ENCODE measurements around a stretch of chr18.

GRCh38 chr18:75916012-75916731 lies 488.7 kb upstream of the SMIM21 start:
- PRO-cap: no peak
- RAMPAGE, long total RNA, 2 experiments: no peak in any of the 2 experiments

- PRO-cap: no peak
- RAMPAGE, long total RNA, 2 experiments: no peak in any of the 2 experiments
Observed at GRCh38 chr18:76409852-76410620, 85.0 kb downstream of the ZNF516 start.

DNA sequence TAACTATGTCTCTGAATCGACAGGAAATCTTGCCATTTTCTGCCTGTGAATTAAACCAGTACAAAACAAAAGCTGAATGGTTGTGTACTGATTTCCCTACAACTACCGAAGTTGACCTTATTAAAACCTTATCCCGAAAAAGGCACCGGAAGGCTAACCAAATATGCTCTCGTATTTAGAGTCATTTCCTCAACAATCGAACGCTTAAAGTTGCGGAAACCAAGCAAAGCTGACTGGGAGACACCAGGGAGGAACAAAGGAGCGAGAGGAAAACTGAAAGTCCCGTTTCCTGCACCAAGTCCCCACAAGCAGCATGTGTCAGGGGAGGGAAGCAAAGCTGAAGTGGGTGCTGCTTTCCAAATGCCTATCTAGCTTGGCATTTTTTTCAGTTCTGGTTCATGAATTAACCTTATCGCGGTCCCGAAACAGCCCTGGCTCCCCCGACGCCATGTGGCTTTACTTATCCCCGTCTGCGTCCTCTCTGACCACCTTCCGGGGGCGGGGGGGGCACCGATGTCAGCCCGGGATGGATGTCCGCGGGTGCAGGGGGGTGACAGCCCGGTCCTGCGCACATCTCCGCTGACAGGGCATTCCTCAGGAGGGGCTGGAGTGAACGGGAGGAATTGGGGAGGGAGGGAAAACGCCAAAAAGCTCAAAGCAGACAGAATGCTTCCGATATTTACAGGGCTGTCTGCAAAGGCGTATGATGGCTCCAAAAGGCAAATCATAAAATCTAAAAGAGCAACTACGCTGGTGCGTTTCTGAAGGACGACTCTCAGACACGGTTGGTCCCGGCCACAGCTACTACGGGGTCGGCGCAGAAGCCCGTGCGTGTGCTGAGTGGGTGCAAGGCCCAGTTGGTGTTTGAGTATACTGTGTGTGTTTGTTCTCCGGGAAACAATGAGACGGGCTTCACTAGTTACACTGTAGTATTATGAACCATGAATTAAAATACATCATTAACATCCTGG lies 43.9 kb downstream of the ZNF516 start:
- PRO-cap: bidirectional peak, plus-strand start at position 236 of the sequence, minus-strand start at position 104 of the sequence
- RAMPAGE, long total RNA, 2 experiments: no peak in any of the 2 experiments

- PRO-cap: unidirectional peak, minus-strand start at chr18:76492303
- RAMPAGE, long total RNA, 2 experiments: no peak in any of the 2 experiments
Observed at GRCh38 chr18:76492260-76492617, 2.8 kb downstream of the ZNF516 start.

DNA sequence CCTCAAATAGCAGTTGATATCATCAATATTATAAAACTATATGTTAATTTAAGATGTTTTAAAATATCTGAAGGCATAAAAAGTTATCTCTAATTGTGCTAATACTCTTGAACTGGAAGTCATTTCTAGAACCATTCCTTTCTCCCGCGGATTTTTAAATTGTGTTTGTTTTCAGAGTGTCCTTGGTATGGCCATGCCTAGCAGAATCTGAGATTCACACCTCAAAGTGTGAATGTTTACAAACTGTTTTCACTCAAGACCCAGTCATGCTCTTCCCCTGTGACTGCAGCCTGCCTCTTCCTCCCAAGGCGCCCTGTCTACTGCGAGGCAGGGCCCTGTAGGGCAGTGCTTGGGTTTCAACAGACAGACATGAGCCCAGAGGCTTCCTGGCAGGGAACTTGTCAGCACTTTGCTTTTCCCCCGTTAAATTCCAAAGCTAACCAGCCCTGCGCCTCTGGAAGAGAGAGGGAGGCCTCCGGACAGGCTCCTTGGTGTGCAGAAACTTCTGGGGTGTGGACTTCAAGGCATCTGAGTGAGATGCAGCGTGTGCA lies 8.4 kb upstream of the ZNF516 start:
- PRO-cap: no peak
- RAMPAGE, long total RNA, 2 experiments: no peak in any of the 2 experiments

DNA sequence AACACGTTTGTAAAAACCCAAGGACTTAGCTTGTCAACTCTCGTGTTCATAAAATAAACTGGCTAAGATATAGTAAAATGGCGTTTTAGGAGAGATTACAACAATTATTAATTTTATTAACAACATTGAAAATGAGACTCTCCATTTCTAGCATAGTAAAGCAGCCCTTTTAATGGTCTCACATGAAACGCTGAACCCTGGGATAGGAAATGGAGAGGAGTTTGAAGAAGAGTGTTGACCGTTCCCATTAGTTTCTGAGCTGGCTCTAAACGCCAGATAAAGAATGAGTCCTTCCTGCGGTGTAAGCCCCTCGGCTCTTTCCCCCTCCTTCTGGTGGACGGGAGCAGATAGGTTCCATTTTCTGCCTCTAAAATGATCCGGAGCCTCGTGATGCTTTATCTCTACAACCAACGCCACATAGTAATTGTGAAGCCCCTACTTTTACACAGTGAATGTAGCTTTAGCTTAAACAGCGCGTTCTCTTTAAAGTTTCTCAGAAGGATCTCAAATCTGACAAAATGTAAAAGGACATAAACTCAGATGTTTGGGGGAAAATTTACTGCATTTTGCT lies 24.1 kb upstream of the ZNF516 start:
- PRO-cap: no peak
- RAMPAGE, long total RNA, 2 experiments: no peak in any of the 2 experiments

DNA sequence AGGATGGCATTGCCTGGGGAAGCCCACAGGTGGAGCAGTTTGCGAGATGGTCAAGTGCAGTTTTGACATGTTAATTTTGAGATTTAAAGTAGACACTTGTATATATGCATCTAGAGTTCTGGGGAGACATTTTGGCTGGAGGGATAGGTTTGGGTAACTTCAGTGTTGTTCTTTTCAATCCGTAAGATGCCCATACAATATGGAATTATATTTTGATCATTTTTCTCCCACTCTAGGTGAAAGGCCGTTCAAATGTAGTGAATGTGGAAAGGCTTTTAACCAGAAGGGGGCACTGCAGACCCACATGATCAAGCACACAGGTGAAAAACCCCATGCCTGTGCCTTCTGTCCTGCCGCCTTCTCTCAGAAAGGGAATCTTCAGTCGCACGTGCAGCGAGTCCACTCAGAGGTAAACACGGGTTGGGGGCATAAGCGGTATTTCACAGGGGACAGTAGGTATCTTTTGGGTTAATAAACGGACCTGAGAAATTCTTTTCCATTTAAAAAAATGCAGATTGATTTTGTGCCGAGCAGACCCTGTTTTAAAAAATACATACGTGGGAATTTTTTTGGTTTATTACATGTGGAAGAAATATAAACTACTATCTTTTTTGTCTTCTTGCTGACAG lies 53.0 kb downstream of the ZNF236 start:
- PRO-cap: no peak
- RAMPAGE, long total RNA, 2 experiments: no peak in any of the 2 experiments

GRCh38 chr18:77060666-77061829 lies 71.5 kb downstream of the MBP start:
- PRO-cap: no peak
- RAMPAGE, long total RNA, 2 experiments: no peak in any of the 2 experiments

DNA sequence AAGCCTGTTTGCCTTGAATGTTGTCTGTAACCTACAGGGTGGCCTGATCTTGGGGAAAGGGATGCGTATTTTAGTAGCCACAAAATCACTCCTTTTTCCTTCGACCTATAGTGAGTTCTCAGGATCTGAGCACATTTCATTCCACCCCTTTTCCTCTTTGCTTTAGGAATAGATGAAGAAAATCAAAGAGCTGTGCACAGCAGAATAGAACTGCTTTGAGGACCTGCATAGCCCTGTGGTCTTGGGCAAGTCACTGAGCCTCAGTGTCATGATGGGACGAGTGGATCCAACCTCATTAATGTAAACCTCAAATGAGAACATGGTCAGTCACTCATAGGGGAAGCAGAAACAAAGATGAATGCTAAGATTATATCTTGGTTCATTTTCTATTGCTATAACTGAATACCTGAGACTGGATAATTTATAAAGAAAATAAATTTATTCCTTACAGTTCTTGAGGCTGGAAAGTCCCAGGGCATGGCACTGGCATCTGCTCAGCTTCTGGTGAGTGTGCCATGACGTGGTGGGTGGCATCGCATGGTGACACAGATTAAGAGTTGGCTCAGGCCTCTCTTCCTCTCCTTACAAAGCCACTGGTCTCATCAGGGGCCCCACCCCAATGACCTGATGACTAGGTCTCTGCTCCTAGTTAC lies 67.7 kb downstream of the MBP start:
- PRO-cap: no peak
- RAMPAGE, long total RNA, 2 experiments: no peak in any of the 2 experiments

- PRO-cap: no peak
- RAMPAGE, long total RNA, 2 experiments: no peak in any of the 2 experiments
Observed at GRCh38 chr18:77067005-77068195, 65.2 kb downstream of the MBP start.

DNA sequence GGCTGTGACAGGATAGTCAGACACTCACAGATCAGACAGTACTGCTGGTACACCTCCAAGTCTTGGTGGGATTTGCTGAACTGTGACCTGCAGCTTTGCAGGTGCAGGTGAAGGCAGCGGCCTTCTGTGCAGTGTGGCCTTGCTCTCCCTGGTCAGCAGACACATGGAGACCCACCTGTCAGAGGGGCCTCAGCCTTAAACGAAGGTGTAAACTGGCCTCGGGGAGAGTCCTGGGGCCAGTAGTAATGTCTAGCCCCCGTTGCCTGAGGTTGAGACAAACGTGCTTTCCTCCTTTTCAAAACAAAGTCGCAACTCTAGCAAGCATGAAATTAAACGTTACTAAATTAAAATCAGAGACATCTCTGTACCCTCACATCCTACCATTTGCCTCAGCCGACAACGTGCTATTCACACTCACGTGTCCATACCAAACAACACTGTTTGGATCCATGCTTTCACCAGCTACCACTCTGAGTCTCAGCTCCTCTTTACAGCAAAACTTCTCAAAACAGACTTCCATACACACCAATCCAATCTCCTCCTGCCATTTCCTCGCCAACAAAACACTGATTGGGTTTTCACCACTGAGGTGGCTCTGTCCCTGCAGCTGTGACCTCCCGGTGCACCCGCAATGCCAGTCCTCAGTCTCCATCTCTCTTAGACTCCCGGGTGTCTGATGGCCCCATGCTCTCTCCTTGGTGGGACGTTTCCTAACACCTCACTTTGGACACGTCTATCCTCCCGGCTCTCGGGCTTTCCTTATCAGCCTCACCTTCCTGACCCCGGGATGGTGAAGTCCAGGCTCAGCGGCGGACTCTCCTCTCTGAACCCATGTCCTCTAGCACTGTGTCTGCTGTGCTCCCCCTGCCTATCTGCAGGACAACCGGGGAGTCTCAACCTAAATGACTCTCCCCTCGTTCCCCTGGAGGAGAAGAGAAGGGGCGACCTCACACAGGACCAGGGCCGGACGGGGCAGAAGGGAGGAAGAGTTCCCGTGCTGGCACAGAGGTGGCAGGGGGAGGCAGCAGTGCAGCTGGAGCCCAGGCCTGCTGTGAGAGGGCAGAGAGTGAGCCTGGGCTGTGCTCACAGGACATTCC lies 42.3 kb downstream of the MBP start:
- PRO-cap: no peak
- RAMPAGE, long total RNA, 2 experiments: no peak in any of the 2 experiments

DNA sequence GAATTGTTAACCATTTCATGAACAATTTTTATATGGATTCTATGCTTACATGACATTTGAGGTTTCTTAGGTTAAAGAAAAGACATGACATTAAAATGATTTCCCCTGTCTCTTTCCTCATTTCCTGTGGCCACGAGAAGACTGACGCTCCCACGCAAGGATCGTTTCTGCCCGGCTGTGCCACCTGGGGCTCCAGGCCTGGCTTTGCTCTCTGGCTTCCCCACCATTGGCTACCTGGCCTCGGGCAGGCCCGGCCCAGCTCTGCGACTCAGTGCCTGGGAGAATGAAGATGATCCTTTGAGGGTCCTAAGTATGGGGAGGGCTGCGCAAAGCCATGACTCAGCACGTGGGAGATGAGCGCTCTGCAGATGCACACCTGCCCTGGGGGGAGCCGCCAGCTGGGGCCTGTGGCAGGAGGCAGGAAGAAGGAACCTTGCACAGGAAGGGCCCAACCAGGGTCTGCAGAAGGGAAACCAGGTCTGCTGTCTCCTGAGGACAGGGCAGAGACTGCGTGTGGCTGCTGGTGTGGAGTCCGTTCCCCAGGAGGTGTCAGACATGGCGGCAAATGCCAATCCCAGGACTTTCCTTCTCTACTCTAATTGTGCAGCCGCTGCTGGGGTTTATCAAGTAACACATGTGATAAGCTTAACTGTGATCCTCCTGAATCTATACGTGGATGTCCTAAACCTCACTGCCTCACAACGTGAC lies 33.0 kb downstream of the MBP start:
- PRO-cap: no peak
- RAMPAGE, long total RNA, 2 experiments: no peak in any of the 2 experiments

- PRO-cap: no peak
- RAMPAGE, long total RNA, 2 experiments: no peak in any of the 2 experiments
Observed at GRCh38 chr18:77110121-77110603, 22.4 kb downstream of the MBP start.

DNA sequence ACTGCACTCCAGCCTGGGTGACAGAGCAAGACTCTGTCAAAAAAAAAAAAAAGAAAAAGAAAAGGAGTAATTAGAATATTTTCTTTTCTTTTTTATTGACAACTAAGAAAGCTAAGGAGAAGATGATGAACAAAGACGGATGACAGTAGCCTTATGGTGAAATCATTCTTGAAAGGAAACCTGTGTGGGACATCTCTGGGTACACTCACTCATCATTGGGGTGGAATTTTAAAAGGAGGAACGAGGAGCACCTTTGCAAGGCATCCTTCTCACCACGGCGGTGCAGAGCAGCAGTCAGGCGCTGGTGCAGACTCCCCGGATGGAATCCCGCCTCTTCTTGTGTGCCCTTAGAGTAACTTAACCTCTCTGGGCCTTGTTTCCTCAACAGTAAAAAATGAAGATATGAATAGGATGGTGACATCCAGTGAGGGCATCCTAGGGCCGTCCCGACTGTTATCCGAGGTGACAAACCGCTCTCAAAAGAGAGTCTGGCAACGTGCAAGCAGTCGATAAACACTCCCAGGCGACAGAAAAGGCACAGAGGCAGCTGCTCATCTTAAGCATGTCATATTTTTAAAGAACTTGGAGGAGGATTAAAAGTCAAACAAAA lies 2.5 kb downstream of the MBP start:
- PRO-cap: no peak
- RAMPAGE, long total RNA, 2 experiments: no peak in any of the 2 experiments

DNA sequence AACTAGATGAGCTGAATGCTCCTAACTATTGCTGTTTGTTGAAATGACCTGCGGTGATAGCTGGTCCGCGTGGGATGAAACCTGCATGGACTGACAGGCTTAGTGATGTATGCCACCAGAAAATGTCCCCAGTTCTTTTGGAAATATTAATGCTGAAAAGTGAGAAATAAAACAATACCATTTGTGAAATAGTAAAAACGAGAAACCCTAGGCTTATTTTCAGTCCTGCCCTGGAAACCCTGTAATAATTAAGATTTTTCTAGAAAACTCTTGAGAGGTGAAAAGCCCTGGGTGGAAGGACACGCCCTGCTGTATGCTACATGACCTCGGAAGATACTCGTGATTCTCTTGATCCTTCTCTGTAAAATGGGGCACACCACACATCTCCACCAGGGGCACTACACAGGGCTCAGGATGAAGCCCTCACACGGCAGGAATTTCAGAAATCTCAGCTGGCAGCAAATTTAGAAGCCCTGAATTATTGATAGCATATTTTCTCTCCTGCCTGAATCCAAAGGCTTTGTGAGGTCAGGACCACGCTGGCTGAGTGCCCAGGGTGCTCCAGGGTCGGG lies 42.3 kb upstream of the GALR1 start:
- PRO-cap: no peak
- RAMPAGE, long total RNA, 2 experiments: no peak in any of the 2 experiments

- PRO-cap: no peak
- RAMPAGE, long total RNA, 2 experiments: no peak in any of the 2 experiments
Observed at GRCh38 chr18:77208931-77209417, 40.7 kb upstream of the GALR1 start.

- PRO-cap: no peak
- RAMPAGE, long total RNA, 2 experiments: no peak in any of the 2 experiments
Observed at GRCh38 chr18:78999975-79000406, 20.4 kb downstream of the SALL3 start.

DNA sequence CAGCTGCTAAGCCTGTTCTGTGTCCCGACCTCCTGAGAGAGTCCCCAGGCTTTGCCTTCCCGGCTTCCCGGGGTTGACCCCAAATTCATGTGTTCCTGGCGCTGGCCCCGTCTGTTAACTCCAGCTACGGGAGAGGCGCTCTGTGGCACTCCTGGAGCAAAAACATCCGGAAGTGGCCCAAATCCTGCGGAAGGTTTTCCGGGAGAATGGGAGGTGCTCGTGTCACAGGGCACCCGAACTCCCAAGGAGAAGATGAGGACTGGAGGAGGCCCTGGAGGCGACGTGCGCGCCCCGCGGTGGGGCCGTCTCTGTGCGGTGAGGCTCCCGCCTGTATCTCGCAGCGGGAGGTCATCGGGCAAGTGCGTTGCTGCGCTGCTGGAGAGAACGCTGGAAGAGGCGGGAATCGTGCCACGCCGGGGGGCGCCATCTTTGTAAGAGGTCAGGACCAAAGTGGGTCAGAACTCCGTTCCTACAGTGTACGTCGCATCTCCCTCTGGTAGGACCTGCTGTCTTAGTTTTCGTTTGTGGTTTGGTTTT lies 21.7 kb upstream of the ATP9B start:
- PRO-cap: no peak
- RAMPAGE, long total RNA, 2 experiments: no peak in any of the 2 experiments

DNA sequence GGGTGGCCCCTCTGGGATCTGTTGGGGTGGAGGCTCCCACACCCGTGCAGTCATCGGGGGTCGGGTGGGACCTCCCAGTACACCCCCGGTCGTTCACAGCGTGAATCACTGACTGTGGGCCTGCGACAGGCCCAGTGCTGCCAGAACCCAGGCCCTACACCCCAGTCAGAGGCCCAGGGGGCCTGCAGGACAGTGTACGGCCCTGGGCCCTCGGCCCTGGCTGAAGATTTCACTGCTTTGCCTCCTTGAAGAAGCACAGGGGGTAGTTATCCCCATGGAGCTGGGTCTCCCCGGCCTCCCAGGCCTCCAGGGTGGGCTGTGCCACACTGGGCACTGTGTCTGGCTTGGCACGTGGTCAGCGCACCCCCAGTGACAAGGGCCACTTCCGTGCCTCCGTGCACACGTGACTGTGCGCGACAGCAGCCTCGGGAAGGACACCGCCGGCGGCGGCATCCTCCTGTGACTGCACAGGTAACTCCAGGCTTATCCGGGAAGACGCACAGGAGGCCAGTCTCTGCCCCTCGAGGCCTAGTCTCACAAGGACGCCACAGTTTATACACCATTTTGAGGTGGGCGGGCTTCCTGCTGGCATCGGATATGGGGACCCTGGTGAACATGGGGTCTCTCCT lies 6.1 kb downstream of the NFATC1 start:
- PRO-cap: no peak
- RAMPAGE, long total RNA, 2 experiments: no peak in any of the 2 experiments

GRCh38 chr18:79406189-79406848 lies 10.6 kb downstream of the NFATC1 start:
- PRO-cap: no peak
- RAMPAGE, long total RNA, 2 experiments: no peak in any of the 2 experiments